Epithelial cell of prostate (primary cell): ENCODE measurements around a stretch of chr10.

DNA sequence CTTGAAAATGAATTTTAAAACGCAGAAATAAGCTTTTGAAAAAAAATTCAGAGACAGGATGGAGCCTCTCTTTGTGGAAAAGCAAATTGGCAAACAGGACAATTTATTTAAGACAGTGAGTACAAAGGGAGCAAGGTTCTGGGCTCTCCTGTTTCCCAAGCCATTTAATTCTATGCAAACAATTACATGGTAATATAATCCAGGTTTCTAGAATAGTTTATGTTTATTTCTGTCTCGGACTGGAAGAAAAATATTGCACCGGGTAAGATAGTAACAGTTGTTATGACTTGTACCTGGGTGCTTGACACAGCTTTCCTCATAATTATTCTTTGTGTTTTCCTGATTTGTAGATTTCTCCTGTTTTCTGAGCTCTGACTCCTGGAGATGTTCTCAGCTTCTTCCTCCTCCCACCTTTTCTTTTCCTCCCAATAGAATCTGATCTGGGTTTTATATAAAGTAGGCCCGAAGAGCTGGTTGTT is 263.2 kb downstream of the BAMBI start:
- RRBS, result no CpG with 5 or more reads among the region's 4 CpGs

DNA sequence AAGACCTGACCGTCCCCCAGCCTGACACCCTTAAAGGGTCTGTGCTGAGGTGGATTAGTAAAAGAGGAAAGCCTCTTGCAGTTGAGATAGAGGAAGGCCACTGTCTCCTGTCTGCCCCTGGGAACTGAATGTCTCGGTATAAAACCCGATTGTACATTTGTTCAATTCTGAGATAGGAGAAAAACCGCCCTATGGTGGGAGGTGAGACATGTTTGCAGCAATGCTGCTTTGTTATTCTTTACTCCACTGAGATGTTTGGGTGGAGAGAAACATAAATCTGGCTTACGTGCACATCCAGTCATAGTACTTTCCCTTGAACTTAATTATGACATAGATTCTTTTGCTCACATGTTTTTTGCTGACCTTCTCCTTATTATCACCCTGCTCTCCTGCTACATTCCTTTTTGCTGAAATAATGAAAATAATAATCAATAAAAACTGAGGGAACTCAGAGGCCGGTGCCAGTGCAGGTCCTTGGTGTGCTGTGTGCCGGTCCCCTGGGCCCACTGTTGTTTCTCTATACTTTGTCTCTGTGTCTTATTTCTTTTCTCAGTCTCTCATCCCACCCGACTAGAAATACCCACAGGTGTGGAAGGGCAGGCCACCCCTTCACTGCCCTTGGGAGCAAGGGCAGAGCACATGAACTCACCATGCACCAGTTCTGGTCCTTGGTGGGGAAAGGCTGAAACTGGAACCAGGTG is 138.4 kb downstream of the LYZL1 start:
- RRBS, result no CpG with 5 or more reads among the region's 8 CpGs

GRCh38 chr10:29607470-29608042 is 27.2 kb downstream of the SVIL start:
- RRBS, result no CpG with 5 or more reads among the region's 6 CpGs

DNA sequence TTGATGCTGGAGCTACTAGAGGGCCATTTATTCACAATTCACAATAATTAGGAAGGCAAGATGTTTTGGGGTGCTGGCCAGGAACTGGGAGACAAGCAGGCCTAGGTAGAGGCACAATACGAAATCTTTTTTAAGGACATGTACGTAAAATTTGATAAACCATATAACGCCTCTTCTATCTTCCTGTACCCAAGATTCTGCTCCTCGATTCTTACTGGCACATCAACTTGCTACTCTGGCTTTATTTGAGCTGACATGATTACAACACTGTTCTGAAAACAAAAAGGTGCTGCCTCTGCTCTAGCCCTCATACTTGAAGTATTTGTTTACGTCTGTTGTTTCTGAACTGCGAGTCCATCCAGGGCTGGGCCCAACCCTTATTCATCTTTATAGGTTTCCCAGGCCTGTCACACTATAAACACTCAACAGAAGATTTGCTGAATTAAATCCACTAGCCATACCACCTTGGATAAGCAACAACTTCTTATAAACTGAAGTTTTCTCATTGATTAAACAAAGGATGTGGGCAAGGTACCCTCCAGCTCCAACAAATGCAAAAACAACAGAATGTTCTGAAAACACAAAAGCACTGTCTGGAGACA is 96.2 kb upstream of the SVIL start:
- RRBS, result no CpG with 5 or more reads among the region's 6 CpGs

DNA sequence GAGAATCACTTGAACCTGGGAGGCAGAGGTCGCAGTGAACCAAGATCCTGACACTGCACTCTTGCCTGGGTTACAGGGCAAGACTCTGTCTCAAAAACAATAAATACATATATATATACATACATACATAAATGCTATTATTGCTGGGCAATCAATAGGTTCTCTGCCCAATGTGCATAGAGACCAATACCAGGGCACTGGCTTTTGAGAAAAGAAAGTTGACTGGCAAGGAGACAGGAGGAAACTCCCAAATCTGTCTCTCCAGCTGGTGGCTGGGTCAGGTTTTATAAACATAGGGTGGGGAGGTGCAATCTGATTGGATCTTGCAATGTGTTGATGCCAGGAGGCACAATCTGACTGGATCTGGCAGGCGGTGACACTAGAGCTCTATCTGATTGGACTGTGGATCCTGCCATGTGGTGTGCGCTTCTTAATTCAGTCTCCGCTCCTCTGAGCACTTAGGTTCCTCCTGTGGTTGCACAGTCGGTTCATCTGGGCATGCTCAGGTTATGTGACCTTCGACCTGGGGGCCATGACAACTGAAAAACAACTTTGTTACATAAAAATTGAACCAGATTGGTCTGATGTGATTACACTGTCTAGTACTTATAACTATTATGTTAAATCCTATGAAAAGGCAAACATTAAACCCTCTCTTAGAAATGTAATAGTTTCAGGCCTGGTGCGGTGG is 127.0 kb upstream of the SVIL start:
- RRBS, result no CpG with 5 or more reads among the region's 7 CpGs

DNA sequence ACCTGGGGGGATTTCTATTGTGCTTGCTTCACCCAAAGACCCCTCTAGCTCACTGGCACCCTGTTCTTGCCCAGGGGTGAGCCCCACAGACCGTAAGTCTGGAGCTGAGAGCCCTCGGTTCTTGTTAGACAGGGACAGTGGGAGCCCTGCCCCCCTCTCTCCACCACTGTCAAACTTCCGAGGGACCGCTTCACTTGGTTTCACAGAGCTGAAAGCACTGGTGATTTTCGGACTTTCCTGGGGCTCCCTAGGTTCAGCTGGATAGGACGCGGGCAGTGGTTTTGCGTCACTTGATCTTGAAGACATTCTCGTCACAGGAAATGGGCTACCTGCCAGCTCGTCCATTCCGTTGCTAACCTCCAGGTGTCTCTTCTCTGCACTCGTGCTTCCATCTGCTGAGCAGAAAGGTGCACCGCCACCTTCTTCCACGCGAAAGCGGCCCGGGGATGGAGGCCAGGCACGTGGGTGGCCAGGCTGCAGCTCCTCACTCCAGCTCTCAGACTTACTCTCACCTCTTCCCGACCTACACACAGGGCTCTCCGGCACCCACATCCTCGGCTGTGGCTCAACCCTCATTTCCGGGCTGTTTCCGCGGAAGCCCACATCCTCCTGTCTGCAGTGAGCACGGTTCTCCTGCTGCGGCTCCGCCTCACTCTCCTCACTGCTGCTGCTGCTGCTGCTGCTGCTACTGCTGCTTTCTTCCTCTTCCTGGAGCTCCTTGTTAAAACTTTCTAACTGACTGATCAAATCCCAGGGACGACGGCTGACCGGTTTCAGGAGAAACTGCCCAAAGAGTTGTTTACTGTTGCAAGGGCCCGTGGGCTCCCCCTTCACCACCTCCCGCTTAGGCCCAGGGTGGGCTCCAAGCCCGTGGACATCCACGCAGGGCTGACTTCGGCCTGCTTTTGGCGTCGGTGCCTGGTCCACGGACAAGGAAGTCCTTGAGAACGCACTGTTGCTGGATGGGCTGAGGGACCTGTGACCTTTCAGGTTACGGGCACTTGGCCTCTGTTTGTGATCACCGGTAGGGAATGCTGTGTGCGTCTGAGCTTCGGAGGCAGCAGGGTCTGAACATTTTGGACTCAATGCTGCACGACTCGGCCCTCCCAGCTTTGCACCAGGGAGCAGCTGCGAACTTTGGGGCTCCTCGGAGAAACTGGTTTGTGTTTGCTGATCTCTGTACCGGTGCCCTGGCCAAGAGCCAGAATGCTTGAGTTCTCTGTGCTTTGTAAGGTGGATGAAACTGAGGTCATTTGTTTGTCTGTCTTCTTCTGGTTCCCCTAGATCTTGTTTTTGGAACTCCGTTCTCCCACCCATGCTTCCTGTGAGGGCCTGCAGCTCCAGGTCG is 32.0 kb downstream of the JCAD start:
- RRBS, result 47% methylated on average over 4 of the region's 50 CpGs

DNA sequence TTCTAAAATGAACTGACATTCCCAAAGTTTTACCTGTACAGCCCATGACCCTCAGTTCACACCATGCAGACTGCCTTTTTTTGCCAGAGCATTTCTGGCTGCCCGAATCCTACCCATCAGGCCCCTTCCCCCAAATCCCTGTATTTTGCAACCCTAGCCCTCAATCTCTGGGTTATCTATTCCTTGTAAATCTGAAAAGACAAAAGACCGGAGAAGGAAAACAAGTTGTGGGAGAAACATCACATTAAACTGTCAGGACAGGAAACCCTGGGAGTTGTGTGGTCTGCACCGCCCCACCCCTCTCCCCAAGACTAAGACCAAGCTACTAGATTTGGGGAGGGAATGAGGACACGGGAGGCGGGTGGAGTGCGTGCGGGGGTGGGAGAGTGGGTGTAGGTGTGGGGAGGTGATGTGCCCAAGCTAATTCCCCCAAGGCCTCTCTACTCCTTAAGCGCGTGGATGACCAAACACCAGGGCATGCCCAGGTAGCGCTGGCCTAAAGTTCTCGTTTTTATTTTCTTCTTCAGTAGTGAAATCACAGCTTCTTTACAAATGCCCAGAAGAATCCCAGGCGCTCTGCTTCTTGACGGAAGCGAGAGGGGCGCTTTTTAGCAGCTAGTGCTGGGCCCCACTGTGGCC is 1.3 kb downstream of the JCAD start:
- RRBS, result no CpG with 5 or more reads among the region's 15 CpGs

- RRBS, result 1% methylated on average over 24 of the region's 54 CpGs
These were observed 685 bp downstream of the JCAD start for GRCh38 chr10:30058634-30059167.

GRCh38 chr10:30357374-30357809 is 8.3 kb upstream of the MTPAP start:
- RRBS, result no CpG with 5 or more reads among the region's 6 CpGs

DNA sequence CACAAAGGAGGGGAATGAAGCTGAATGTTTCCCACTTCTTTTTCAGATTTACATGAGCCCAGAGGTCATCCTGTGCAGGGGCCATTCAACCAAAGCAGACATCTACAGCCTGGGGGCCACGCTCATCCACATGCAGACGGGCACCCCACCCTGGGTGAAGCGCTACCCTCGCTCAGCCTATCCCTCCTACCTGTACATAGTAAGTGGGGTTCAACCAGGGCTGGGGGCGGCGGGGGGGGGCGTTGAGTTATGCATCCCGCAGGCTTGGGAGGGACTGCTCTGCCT is 24.0 kb downstream of the MAP3K8 start:
- RRBS, result no CpG with 5 or more reads among the region's 8 CpGs

- RRBS, result no CpG with 5 or more reads among the region's 12 CpGs
These were observed 17.7 kb downstream of the LYZL2 start for GRCh38 chr10:30611824-30612374.

GRCh38 chr10:30700255-30700822 is 70.8 kb upstream of the LYZL2 start:
- RRBS, result no CpG with 5 or more reads among the region's 12 CpGs

DNA sequence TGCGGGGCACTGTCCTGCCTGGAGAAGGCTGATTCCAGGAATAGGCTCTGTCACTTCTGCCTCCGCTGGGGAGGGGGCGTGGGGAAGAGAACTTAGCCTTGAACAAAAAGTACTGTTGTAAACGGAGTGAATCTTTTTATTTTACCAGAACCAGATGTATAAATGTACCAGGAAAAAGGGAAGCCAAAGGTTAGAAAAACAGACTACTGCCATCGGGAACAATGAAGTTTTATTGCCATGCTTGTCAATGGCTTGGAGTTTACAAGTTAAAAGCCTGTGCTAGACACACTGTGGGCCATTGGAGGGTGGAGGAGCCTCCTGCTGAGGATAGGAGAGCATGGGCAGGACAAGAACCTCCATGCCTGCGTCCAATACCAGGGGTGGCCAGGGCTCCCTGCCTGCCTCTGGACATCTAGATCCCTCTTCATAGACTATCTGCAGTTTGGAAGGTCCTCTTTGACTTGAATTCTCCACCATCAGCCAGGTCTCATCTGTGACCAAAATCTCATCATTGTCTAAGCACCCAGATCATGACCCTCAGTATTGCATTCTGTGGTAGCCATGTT is 161.7 kb upstream of the LYZL2 start:
- RRBS, result no CpG with 5 or more reads among the region's 6 CpGs

DNA sequence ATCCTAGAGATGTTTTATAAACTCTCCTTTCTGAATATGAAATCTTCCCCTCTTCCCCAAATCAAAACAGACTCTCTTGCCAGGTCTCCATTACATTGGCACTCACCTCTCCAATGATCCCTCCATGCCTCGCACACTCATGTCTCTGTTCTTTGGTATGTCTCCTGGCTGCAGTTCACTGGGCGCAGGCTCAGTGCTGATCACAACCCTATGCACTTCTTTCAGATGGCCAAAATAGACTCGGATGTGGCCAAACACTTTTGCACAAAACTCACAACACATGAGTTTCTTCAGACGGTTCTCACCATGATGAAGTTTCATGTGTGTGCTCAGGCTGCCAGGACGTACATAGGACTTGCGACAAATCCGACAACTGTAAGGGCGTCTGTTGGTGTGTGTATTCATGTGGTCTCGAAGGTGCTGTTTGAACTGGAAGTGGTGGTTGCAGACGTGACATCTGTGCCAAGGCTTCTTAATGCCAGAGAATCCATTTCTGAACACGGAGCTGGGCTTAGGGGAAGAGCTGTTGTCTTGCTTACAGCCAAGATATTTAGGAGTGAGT is 183.2 kb downstream of the ZNF438 start:
- RRBS, result no CpG with 5 or more reads among the region's 11 CpGs

- RRBS, result no CpG with 5 or more reads among the region's 2 CpGs
These were observed 169.1 kb downstream of the ZNF438 start for GRCh38 chr10:30862447-30863008.

- RRBS, result no CpG with 5 or more reads among the region's 2 CpGs
These were observed 42.5 kb downstream of the ZNF438 start for GRCh38 chr10:30989082-30989640.

GRCh38 chr10:30999334-30999923 is 32.2 kb downstream of the ZNF438 start:
- RRBS, result no CpG with 5 or more reads among the region's 3 CpGs

DNA sequence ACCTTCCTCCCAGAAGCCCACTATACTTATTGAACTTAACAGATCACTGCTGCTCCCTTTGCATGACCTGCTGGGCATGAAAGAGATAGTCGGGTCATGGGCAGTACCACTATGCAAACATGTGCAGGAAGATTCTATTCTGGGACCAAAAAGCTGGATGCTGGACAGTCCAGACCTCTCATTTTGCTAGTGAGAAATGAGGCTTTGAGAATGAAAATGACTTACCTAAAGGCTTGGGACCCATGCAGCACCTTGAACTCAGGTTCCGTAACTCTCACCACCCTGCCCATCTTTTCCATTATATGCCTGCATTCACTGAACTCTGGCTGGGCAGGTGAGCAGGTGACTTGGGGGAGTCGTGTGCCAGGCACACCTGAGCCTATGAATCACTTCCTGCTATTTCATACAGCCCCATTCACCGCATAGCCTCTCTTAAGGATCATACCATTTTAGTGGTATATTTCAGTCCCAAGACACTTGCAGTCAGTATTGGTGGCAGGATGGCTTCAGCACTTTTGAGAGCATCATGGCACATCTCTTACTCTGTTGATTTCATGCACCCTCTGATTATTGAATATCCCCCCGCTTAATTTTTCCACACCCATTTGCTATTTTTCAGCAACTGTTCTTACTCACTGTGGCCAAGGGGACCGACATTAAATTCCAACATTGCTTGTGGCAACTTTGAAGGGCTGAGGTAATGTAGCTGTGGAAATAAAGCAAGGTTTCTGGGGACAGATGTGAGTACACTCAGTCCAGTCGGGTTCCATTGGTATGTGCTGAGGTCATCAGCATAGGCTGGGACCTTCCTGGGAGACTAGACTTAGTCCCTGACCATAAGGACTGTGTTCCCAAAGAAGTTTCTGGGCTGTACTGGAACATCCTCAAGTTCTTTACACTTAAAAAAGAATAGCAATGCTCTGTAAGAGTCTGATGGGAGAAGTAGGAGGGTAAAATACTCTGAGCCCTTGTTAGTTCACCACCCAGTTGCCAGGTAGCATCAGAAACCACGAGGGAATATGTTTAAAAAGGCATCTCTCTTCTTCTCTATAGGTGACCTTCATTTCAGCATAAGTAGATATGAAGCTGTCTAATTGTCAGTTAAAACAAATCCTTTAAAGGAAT is 39.7 kb upstream of the ZNF438 start:
- RRBS, result no CpG with 5 or more reads among the region's 8 CpGs

DNA sequence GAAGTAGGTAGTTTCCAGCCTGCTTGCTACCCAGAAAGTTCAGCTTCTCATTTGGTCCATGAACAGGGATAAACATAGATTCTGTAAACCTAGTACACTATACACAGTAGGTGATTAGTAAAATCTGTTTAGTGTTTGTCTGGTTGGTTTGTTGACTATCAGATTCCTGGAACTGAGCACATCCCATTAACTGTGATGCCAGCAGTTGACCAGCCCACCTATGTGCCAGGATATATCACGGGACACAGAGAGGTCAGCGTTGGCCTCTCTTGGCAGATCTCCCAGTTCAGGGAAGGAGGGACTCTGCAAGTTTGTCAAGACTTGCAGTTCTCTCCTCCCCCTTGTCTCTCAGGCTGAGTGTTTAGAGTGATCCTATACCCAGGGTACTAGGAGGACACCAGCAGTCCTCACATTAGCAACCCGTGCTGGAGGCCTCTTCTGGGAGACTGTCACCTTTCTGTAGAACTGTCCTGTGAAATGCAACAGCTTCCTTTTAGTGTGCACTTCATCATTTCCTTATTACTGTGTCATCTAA is 297.5 kb downstream of the ARHGAP12 start:
- RRBS, result no CpG with 5 or more reads among the region's 3 CpGs

- RRBS, result no CpG with 5 or more reads among the region's 4 CpGs
These were observed 14.2 kb upstream of the ARHGAP12 start for GRCh38 chr10:31942704-31943266.